Omental fat pad (tissue), 4 donors: ENCODE measurements around a stretch of chr5.

DNA sequence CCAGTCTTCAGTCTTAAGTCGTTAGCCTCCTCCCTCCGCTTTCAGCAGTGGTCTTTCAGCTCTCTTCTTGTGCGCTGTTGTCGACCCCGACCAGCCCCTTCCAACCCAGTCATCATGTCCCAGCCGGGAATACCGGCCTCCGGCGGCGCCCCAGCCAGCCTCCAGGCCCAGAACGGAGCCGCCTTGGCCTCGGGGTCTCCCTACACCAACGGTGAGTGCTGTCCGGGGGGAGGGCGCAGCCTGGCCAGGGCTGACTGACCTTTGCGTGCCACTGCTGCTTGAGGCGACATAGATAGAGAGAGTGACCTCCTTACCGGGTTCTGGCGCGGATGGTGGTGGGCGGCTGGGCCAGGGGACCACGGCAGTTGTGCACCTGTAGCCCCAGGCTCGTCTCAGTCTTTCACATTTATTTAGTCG is 386 bp downstream of the SEC24A start:
- PRO-cap = no peak
- RAMPAGE, long total RNA, 4 experiments = no peak in any of the 4 experiments

- PRO-cap = no peak
- RAMPAGE, long total RNA, 4 experiments = no peak in any of the 4 experiments
Observed at GRCh38 chr5:134925048-134926202, 20.5 kb downstream of the PCBD2 start.

DNA sequence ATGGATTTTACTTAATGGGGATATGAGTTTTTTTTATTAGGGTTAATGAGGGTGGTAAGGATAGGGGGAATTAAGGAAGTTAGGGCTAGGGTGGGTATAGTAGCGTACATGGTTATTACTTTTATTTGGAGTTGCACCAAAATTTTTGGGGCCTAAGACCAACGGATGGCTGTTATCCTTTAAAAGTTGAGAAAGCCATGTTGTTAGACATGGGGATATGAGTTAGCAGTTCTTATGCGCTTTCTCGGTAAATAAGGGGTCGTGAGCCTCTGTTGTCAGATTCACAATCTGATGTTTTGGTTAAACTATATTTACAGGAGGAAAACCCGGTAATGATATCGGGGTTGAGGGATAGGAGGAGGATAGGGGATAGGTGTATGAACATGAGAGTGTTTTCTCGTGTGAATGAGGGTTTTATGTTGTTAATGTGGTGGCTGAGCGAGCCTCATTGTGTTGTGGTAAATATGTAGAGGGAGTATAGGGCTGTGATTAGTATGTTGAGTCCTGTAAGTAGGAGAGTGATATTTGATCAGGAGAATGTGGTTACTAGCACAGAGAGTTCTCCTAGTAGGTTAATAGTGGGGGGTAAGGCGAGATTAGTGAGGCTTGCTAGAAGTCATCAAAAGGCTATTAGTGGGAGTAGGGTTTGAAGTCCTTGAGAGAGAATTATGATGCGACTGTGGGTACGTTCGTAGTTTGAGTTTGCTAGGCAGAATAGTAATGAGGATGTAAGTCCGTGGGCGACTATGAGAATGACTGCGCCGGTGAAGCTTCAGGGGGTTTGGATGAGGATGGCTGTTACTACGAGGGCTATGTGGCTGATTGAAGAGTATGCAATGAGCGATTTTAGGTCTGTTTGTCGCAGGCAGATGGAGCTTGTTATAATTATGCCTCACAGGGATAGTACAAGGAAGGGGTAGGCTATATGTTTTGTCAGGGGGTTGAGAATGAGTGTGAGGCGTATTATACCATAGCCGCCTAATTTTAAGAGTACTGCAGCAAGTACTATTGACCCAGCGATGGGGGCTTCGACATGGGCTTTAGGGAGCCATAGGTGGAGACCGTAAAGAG is 21.7 kb downstream of the PCBD2 start:
- PRO-cap = no peak
- RAMPAGE, long total RNA, 4 experiments = no peak in any of the 4 experiments

- PRO-cap = no peak
- RAMPAGE, long total RNA, 4 experiments = no peak in any of the 4 experiments
Observed at GRCh38 chr5:135025914-135027328, 7.6 kb downstream of the PITX1 start.

GRCh38 chr5:135028627-135029091 is 5.4 kb downstream of the PITX1 start:
- PRO-cap = no peak
- RAMPAGE, long total RNA, 4 experiments = no peak in any of the 4 experiments

DNA sequence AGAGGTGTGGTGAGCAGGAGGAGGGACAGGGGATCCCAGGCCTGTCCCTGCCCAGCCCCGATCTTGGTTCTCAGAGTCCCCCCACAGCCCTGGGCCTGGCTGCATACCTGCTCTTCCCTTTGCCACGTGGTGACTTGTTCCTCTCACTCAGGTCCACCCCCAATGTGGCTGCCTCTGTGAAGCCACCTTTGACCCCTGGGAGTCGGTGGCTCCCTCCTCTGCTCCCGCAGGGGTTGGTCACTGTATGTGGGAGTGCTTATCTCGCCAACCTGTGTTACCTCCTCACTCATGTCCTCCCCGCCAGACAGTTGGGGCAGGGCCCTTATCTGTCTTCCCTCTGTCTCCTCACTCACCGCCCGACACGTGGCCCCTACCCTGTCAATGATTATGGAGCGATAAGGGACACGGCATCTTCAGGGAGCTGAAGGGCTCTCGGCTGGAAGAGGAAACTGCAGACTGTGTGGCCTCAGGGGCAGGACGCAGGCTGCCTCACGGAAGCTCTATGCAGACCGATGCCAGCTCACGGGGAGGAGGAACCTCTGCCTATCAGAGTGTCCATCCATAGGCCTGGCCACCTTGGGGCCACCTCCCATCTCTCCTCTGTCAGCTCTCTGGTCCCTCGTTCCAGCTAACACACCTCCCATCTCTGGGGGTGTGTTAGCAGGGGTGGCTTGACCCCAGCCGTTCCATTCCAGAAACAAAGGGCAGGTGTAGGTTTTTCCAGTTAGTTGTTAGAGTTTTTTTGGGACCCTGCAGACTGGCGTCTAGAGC is 100.1 kb upstream of the PITX1 start:
- PRO-cap = no peak
- RAMPAGE, long total RNA, 4 experiments = no peak in any of the 4 experiments

DNA sequence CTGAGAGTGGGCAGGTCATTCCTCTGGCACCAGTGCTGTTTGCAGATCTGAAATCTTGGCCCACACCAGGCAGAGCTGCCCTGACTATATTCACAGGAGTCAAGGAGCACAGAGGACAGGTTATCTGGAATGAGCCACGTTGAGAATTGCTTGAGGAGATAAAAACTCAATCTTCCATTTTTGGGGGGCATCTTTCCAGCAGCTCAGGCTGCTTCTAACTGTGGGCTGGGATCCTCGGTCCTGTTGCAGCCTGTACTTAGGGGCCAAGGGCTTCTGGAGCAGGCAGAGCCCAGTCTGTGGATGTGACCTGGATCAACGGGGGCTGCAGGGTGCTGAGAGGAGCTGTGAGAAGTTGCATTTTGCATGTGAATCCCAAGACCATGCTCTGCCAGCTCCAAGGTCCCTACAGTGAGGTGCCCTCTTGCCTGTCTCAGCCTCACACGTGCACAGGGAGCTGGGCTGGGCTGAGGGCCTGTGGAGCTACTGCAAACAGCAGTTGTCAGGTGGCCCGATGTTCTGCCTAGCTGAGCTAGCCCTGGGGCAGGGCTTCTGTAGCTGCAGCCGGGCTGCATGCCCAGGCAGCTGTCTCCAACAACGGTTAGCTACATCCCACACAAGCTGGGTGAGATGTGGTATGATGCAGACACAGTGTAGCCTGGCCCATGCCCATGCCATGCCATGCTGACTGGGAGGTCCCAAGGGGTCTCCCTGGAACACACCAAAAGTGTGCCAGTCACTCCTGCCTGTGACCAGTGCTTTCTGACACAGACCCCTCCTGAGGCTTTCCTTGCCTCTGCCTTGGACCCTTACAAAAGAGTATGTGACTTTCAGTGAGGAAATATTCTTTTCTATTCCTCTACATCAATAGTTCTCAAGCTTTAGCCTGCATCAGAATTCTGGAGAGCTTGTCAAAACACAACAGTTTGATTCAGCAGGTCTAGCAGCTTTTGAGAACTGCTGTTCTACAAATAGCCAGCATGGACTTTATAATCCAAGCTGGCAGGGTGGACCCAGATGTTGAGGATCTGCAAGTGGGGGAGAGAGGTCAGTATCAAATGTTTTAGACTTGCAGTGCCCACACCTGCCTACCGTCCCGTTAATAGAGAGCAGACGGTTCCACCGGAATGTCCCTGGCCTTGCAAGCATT is 62.0 kb downstream of the MACROH2A1 start:
- PRO-cap = no peak
- RAMPAGE, long total RNA, 4 experiments = no peak in any of the 4 experiments

- PRO-cap = no peak
- RAMPAGE, long total RNA, 4 experiments = no peak in any of the 4 experiments
Observed at GRCh38 chr5:135366894-135367093, 32.2 kb downstream of the MACROH2A1 start.

DNA sequence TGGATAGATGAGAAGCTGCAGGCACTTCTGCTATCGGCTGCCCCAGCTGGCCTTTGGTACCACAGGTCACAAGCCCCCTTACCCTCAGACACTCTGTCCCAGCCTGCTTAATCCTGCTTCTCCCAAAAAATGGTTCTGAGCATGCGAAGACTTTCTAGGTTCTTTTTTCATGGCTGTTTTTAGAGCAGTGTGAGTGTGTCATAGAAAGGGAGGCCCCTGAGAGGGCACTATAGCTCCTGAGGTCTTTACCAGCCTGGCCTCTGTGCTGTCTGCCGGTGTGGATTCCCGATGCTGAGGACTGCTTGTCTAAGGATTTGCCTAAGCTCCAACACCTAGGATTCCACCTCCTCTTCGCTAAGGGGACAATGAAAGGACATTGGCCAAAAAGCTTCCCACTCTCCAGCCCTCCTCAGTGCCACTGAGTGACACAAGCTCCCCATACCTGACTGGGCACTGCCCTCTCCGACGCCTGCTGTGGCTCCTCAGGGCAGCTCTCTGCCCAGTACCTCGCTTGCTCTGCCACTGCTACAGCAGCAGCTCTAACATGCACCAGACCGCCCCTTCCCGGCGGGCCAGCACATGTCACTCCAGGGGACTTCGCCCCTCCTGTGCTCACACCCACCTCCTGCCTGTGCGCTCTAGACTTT is 21.2 kb downstream of the MACROH2A1 start:
- PRO-cap = no peak
- RAMPAGE, long total RNA, 4 experiments = no peak in any of the 4 experiments

DNA sequence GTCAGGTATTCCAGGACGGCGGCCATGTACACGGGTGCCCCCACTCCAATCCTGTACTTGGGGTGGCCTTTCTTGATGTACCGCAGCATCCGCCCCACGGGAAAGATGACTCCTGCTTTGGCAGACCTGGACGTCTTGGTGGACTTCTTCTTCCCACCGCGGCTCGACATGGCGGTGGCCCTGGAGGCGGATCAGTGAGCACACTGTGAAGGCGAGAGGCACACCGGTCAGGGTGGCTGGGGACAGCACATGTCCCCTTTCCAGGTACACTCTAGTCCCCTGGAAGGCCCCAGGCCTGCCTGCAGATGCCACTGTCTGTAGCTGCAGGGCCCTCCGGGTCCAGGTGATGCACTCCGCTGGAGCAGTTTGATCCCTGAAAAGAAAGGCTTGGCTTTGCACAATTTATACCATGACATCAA is 10.1 kb downstream of the MACROH2A1 start:
- PRO-cap = no peak
- RAMPAGE, long total RNA, 4 experiments = no peak in any of the 4 experiments

- PRO-cap = no peak
- RAMPAGE, long total RNA, 4 experiments = no peak in any of the 4 experiments
Observed at GRCh38 chr5:135466121-135466631, 14.0 kb upstream of the TIFAB start.

- PRO-cap = no peak
- RAMPAGE, long total RNA, 4 experiments = no peak in any of the 4 experiments
Observed at GRCh38 chr5:135901623-135901911, 5.9 kb upstream of the IL9 start.

- PRO-cap = no peak
- RAMPAGE, long total RNA, 4 experiments = no peak in any of the 4 experiments
Observed at GRCh38 chr5:135952574-135953591, 1.9 kb downstream of the LECT2 start.

DNA sequence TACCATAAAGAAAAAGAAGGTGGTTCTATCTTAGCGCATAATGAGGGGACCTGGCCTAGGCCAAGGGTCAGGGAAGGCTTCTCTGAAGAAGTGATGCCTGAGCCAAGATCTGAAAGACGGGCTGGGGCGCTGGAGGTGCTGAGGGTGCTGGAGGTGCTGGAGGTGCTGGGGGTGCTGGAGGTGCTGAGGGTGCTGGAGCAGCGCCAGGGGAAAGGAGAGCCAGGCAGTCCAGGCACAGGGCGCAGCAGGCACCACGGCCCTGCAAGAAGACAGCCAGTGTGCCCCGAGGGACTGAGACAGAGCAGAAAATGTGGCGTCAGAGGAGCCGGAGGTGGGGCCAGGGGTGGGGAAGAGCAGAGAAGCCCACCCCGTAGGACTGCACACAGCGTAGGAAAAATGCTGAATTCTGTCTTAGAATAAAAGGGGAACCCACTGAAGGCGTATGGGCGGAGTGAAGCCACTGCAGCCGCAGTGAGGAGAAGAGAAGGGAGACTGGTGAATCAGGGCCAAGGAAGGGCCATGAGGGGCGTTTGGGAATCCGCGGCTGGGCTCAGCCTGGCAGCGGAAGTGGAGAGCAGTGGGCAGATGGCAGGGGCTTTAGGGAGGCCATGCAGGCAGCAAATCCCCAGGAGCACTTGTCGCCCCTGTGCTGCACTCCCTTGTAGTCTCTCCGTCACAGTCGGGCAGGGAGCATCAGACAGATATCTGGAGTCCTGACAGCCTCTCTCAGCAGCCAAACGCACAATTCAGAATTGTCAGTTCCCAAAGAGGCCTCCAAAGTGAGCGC is 35.8 kb upstream of the LECT2 start:
- PRO-cap = no peak
- RAMPAGE, long total RNA, 4 experiments = no peak in any of the 4 experiments

DNA sequence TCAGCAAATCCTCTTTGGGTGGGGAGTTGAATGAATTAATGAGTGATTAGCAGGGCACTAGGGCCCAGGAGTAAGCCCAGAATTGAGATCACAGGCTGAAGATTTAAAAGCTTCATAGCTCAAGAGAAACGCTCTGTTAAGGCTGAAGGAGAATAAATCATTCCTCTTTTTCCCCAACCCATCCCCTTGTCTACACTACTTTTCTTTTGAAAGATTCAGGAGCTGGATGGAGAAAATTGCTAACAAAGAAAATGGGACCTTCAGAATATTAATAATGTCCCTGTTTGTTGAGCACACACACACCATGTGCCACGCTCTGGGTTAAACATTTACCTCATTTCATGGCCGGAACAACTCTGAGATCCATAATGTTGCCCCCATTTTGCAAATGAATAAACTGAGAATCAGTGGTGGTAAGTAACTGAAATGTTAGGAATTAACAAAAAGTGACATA is 51.6 kb upstream of the SMAD5 start:
- PRO-cap = no peak
- RAMPAGE, long total RNA, 4 experiments = no peak in any of the 4 experiments

DNA sequence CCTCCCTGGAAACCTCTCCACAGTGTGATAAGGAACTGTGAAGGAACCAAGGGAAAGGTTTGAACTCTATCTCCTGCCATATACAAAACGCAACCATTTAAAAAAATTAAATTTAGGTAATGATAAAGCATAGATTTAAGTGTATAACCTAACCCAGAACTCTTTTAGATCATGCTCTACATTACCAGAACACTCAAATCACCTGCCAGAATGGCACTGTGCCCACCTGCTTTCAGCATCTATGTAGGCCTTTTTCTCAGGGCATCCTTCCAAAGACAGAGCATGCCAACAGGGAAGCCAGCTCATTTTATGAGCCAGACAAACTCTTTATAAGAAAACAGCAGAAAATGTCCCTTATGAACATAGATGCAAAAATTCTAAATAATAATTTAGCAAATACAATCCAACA is 48.0 kb upstream of the SMAD5 start:
- PRO-cap = no peak
- RAMPAGE, long total RNA, 4 experiments = no peak in any of the 4 experiments

DNA sequence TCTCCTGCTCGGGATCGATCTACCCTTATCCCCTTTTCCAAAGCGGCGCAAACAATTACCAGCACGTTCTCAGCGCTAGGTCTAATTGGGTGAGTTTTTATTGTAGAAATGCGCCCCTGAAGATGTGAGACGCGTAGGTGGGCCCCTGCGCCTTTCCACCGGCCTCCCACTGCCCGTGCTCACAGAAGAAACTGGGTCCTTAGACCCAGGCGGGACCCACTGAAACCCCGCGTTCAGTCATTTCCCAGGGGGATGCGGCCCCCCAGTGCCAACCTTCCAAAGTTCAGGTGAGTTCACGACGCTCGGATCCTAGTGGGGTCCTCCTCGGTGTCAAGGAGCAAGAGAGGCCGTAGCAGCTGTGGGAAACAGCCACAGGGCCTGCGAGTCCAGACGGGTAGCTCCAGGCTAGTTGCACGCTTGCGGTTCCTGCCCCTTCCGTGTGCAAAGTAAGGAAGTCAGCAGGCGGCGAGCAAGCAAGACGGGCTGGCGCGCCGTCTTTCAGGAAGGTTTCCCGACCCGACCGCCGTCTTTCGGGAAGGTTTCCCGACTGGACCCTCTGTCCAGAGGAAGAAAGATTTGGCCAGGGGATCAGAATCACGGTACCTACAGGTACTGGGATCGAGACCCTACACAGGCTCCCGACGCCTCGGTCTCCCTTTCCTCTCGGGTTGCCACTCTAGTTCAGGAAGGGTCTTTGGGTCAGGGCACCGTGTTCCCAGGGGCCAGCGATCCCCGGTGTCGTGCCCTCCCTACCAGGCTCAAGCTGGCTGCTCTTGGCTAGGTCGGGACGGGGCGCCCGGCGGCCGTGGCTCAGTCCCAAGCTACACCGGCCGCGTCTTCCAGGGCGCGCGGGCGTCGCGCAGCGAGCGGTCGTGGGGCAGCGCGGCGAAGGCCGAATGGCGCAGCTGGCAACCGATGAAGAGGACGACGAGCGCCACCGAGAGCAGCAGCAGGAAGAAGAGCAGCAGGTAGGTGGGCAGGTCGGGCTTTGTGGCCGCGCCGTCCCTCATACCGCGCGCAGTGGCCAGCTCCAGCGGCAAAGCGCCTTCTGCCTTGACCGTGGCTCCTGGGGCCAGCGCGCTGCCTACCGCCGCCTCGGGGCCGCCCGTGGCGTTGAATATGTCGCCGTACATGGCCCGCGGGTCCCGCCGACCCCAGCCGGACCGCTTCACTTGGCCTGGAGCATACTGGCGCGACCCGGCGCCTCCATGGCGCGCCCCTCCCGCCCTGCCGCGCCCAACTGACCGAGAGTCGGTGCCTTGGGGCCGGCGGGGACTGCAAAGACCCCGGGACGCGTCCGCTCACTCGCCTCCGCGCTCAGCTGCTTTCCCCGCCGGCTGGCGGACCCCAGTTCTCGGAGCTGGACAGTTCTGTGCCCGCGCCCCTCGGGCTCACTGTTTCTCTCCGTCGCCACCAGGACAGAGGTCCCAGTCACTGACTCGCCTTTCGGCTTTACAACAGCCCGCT is 1.0 kb downstream of the SMIM32 start:
- PRO-cap = no peak
- RAMPAGE, long total RNA, 4 experiments = no peak in any of the 4 experiments

- PRO-cap = no peak
- RAMPAGE, long total RNA, 4 experiments = no peak in any of the 4 experiments
Observed at GRCh38 chr5:137050437-137050842, 448.7 kb downstream of the SPOCK1 start.

- PRO-cap = no peak
- RAMPAGE, long total RNA, 4 experiments = no peak in any of the 4 experiments
Observed at GRCh38 chr5:137072289-137072552, 426.9 kb downstream of the SPOCK1 start.

DNA sequence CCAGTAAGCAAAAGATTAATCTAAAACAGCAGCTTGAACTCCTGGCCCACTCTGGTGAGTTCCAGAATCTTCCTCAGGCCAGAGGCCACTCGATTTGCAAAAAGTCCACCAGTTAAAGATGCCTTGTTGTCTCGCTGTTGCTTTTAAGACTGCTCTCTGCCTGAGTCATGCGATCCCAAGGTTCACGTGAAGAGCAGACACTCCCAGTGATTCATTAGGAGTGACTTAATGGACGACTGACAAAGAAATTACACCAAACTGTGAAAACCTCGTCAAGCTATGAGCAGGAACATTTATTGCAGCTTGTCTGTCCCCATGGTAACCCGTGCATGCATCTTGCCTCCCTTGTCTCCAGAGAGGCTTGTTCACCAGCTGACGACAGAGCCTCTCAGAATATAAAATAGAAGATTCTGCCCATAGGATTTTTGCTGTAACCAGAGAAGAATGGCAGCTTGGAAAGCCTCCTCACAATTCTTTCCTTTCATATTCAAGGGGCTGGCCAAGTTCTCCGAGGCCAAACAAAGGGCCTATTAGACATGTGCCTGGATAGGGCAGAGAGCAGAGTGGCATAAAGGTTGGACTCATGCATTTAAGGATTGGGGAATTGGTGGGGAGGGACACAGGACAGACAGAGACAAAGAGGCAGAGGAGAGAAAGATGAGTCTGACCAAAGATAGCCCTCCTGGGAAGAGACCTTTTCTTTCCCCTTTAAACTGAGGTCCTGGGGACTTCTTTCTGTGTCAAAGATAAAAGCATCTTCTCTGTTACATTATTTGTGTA is 352.6 kb downstream of the SPOCK1 start:
- PRO-cap = no peak
- RAMPAGE, long total RNA, 4 experiments = no peak in any of the 4 experiments